PC-3 (cell line): Measurements from ENCODE around the genes ELF2 and NAA15.

- RAMPAGE, long total RNA: no peak
Observed at GRCh38 chr4:128916583-128917430, 107.3 kb downstream of the JADE1 start.

- RAMPAGE, long total RNA: no peak
Observed at GRCh38 chr4:129362016-129362480, 266.1 kb downstream of the C4orf33 start.

DNA sequence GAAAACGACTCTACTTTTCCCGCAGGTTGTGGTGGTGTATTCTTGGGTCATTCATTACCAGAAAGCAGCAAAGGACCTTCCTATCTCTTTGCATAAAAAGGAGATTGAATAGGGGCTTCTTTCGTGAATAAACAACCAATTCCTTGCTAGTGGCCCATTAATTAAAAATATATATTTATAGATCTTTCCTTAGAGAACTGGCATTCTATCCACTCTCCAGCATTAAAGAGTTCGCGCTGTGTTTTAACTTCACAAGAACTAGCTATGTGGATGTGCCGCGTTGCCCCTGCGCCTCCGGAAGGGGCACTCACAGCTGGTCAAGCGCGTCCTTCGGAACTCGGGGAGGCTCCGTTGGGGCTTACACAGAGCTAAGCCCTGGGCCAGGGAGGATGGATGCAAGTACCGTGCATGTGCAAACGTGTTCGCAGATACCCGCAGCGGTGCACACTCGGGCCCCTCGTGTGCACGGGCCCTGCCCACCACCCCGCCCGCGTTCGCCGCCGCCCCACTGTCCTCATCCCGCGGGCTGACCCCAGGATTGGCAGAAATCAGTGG, 1.3 kb upstream of the PCDH10 start:
- RAMPAGE, long total RNA: no peak

DNA sequence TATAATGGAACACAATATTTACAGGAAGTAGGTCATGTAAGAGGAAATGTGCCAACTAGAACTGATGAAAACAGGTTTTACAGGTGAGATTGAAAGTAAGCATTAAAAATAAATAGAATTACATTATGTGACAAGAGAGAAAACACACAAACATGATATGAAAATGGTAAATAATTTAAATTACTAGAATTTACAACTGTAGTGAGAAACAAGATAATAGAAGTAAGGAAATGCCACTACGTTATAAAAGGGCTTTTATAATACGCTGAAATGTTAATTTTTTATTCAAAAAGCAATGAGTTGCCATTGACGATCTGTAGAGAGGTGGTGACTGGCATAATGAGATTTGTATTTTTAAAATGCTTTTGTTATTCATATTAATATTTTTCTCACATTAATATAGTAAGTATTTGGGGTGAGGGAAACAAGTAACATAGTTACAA, 315.0 kb downstream of the PABPC4L start:
- RAMPAGE, long total RNA: no peak

GRCh38 chr4:137531179-137531720, 1.0 kb downstream of the PCDH18 start:
- RAMPAGE, long total RNA: no peak

DNA sequence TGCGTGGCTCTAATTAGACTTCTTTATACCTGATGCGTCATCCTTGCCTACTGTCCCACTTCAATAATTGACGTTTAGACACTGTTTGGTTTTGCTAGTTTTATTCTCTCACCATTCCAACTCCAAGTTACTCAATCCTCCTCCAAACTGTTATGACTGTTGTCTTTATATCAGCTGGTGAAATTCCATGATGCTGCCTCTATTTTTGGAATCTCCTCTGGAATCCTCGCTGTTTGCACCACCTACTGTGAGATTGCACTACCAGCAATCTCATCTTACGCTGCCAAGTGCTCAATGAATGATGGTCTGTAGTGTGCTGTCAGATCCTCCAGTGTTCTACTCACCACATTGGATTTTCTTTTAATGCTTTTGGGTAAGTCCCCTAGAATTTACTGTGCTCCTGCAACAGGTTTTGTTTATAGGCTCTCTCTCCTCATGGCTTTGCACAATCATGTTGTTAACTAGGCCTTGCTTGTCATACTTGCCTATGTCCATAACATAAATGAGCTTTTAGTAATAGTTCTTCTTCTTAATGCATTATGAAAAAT, 13.2 kb upstream of the PCDH18 start:
- RAMPAGE, long total RNA: no peak

DNA sequence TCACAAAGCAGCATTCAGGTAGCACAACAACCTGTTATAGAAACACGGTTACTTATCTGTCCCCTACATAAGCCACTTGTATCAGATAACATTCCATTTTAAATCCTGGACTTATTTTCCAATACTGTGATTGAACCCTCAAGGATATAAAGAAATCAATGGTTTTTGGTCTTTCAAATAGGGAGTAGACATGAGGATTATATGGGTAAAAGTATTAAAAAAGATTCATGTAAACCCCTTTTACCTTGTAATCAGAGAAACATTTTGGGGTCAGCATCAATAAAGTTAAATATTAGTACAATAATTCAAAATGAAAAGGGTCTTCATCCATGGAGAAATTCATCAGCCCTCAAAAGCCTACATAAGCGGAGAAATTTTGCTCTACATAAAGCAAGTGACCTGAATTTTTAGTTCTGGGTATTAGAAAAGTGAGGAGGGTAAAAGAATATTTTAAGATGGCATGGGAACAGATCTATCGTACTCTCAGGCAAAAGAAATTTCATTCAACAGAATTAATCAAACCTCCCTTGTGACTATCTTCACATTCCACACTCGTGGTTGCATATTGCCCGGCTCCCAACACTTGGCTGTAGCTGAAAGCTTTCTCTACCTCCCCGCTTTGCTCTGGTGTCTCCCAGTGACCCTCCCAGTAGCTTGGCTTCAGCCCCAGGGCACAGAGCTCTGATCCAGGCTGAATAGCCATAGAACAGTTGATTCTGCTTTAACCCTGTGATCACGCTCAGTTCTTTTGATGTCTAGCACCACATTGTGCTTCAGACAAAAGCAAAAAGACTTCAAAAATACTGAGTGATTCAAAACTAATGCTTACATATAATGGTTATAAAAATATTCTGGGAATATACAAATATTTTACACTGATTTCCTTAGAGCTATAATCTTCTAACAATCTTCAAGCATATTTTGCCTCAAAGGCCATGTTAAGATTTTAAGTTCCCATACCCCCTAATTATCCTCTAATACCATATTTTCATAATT, 24.7 kb downstream of the SLC7A11 start:
- RAMPAGE, long total RNA: no peak

- RAMPAGE, long total RNA: no peak
Observed at GRCh38 chr4:138255892-138256272, 13.7 kb upstream of the SLC7A11 start.

DNA sequence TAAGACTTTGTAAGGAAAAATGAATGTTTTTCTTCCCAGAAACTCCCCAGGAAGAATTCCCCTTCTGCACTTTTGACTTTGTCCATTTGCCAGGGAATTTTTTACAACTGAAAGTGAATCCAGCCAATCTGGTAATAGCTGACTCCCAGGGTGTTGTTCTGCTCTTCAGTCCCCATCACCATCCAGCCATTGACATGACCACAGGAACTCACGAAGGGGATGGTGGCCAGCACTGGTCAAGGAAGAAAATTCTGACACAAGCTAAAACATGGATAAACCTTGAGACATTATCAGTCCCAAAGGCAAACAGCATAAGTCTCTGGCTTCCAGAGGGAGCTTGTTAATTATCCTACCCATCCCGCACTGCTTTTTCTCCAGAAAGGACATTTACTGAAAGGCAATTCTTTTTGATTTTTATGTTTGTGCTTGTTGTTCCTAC, 61.4 kb upstream of the NOCT start:
- RAMPAGE, long total RNA: no peak

DNA sequence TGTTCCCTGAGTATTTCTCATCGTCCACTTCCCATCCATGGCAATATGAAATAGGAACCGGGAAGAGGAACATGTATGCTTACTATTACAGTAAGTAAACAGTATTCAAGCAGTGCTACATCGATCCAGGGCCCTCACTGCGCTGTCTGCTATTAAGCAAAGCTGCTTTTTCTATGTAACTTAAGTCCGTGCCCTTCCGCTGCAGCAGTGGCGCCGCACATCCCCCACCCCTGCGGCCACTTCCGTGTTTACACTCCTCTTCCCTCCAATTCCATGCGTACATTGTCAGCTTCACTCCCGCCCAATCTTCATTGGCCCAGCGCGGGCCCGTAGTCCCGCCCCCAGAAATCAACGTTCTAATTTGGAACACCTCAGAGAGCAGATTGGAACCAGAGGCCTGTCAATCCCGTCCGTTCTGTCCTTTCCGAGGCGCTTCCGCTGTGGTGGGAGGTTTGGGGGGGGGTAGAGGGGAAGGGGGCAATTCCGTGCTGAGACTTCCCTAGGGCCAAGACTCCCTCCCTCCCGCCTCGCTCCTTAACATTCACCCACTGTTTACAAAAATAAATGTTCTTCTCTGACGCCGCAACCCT, 67.2 kb downstream of the NOCT start:
- RAMPAGE, long total RNA: no peak

- RAMPAGE, long total RNA: no peak
Observed at GRCh38 chr4:139153367-139154179, 23.4 kb downstream of the ELF2 start.

DNA sequence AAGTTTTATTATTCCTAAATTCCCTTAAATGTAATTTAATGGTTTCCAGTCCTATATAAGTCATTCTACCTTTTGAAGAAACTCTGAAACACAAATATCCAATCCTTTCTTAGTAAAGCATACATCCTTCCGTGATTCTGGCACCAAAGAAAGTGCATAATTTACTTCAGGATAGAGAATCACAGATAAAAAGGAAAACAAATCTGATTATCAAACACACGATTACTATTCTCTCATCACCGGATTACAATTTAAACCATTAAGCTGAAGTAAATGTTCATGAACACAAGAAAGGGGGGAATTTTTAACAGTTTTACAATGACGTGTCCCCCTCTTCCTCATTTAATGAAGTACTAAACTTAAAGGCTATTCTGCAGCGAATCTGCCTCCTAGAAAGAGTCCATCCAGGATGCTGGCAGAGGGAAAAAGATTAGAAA, 1.5 kb downstream of the ELF2 start:
- RAMPAGE, long total RNA: no peak

DNA sequence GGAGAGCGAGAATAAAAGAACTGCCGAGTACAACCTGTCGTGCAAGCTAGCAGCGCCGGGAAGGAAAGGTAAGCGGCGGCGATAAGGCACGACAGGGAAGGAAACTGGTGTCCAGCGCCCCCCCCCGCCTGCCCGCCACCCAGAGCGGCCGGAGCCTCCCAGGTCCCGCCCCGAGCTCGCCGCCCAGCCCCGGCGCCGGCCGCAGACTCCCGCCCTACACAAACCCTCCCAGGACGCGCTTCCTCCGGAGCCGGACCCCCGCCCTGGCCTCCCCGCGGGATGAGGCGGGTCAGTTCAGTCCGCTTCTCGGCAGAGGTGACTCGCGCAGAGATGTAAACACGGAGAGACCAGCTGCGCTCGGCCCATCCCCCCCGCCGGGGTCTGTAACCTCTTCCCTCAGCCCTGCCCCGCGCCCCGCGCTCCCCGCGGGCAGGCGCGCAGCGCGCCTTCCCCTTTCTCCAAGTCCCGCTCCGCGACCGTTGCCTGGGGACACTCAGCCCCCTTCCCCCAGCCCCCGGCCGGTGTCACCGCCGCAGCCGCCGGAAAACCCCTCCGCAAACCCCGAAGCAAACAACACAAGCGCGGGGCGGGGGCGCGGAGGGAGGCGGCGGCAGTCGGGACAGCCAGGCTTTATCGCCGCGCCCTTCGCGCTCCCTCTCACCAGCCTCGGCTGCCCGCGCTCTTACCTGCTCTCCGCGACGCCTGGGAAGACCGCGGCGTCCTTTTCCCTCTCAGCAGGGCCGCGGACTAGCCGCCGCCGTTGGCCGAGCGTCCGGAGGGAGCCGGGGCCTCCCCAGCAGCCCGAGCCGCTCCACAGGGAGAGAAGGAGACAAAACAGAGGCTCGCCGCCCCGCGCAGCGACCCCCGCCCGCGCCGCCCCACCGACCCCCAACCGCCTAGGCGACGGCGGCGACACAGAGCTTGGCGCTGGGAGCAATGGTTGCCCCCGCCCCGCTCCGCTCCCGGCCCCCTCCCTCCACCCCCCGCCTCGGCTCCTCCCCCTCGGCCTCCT, at the start of gene ELF2:
TSS of gene ELF2 (minus strand) at position 938 of the 1,012 bp plus-strand sequence.
- RAMPAGE, long total RNA: no peak

DNA sequence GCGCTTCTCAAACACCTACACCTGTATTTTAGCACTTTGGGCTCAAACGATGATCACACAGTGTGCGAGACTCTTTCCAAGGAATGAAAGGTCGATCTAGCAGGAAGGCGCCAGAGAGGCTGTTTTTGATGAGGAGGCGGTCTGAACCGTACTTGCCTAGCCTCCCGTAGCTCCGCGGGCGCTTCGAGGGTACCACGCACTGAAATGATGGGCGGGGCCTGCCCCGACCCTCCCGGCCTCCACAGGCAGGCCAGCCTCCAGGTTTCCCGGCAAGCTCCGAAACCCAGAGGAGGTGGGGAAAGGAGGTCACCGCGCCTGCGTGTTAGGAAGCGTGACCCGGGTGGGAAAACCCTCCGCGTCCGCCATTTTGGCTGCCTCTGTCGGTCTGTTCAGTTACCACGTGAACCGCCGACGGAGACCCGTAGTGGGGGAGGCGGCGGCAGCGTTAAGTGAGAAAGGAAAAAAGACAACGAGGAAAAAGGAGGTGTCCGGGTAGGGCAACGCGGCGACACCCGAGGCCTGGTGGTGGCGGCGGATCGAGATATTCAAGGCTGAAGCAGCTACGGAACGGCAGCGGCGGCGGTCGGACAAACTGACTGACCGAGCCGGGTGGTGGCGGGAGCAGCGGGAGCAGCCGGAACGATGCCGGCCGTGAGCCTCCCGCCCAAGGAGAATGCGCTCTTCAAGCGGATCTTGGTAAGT, at the start of gene NAA15:
TSS of gene NAA15 (plus strand) at position 370 of the 702 bp plus-strand sequence.
- RAMPAGE, long total RNA: no peak

DNA sequence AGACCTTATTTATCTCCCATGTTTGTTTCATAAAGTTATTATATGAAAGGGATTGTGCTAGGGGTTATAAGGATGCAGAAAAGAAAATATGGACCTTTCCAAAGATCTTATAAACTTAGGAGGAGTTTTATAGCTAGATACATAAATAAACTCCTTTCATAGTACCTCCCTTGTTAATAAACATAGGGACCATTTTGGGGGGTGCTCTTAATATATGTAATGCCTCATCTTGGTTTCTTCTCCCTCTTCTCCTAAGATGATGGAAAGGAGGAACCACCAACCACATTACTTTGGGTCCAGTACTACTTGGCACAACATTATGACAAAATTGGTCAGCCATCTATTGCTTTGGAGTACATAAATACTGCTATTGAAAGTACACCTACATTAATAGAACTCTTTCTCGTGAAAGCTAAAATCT, 54.9 kb upstream of the NDUFC1 start:
- RAMPAGE, long total RNA: no peak

DNA sequence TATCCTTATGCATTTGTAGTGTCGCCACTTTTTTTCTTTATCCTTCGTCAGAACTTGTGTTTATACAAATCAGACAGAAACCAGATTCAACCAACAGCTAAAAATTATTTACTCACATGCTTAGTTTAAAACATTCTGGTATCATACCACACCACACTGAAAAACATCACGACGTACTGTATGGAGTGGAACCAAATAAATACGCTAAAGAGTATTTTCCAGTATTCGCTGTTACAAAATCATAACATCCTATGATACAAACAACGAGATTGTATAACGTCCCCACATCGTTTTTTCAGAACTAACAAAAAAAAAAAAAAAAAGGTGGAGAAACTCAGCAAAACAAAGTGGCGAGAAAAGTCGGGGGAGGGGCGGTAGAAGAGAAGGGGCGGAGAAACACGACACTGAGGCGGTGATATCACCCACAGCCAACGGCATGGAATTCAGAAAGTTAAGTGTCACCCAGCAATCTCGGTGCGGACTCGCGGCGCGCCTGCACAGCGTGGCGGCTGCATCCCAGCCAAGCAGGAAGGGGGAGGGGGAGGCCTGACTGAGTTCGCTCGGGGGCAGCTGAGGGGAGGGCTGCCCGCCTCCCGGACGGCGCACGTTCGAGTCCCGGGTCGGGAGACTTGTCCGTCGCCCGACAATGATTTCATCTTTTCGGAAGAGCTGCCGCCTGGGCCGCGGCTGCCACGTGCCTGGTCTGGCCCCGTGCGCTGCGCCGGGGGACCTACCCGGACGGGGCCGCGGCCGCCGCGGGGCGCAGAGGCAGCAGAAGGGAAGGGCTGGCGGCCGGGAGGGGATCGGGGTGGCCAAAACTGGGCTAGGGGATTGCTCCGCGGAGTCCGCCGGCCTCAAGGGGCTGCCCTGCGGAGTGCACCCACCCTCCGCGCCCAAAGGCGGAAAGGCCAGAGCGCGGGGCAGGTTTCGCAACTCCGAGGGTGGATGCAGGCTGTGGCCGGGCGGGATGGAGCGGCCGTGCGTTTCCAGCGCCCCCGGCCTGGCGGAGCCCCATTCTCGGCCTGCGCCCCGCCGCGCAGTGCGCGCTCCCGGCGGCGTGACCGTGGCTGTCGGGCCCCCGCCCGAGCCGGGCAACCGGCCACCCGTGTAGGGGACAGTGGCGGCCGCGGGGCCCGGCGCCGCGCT, 769 bp downstream of the SETD7 start:
- RAMPAGE, long total RNA: no peak

DNA sequence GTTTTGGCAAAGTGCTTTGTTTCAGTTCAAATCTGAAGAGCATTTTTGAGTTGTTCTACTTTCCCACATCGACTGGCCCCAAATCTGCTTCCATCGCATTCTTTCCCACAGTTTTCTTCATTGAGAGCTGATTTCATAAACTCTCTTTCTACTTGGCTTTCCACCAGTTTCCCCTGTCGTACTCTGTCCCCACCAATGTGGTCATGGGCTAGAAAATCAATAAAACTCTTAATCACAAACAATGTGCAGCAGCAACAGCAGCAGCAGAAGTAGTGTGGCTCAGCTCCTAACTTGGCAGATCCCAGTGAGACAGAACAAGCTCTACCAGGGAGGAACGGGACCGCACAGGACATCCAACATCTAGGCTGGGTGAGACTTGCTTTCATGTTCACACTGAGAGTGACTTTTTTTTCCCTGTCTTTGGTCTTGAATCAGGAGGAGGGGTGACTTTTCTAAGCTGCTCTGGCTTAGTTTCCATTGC, 3.1 kb upstream of the SETD7 start:
- RAMPAGE, long total RNA: no peak

DNA sequence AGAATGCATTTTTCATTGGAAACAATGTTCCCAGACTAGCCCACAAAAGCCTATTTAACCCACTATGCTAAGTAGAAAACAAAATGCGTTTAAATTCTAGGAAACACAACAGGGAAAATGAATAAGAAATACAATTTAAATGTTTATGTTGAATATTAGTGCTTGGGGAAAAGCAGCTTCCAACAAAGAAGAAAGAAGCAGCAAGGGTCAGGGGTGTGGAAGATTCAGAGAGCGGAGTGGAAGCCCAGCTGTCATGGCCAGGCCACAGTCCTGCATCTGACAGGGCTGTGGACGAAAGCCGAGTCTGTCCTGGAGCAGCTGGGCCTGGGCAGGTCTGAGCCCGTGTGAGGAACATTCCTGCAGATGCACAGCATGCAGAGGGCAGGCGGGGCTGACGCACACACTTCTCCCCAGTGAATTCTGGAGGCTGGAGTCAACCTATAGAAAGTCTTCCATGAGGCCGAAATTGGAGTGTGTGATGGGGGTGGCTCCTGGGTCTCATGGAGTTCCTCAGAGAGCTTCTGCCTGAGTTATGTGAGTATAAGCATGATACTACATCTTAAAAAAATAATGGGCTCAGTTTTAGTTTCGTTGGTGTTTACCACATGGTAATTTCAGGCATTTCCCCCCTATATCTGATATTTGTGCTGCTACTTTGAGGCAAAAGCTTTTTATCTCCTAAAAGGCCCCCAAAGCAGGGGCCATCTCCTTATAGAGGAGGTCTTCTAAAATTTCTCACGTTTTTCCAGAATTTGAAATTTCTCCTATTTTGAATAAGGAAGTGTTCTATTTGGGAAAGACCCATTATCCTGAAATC, 12.6 kb upstream of the SETD7 start:
- RAMPAGE, long total RNA: no peak

DNA sequence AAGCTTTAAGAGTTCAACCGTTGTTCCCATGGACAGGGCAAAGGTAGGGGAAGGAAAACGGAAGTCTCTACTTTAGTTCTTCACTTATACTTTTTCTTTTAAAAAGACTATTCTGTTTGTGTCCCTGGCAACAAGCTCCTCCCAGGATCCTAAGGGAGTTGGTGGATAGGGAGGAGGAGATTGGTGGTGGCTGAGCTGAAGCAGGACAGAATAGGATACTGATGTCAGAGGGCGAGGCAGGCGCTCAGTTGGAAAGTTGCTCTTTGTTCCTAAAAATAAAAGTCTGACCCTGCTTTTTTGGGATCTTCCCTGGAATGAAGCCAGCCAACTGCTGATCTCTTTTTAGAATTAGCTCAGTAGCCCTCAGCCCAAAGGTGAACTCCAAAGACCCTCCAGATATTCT, 104.7 kb downstream of the MGST2 start:
- RAMPAGE, long total RNA: no peak

GRCh38 chr4:139786832-139787439, 121.3 kb downstream of the MGST2 start:
- RAMPAGE, long total RNA: no peak